Cardiac muscle cell (in vitro differentiated cells and primary cell): ENCODE results near the gene RNF32.

DNA sequence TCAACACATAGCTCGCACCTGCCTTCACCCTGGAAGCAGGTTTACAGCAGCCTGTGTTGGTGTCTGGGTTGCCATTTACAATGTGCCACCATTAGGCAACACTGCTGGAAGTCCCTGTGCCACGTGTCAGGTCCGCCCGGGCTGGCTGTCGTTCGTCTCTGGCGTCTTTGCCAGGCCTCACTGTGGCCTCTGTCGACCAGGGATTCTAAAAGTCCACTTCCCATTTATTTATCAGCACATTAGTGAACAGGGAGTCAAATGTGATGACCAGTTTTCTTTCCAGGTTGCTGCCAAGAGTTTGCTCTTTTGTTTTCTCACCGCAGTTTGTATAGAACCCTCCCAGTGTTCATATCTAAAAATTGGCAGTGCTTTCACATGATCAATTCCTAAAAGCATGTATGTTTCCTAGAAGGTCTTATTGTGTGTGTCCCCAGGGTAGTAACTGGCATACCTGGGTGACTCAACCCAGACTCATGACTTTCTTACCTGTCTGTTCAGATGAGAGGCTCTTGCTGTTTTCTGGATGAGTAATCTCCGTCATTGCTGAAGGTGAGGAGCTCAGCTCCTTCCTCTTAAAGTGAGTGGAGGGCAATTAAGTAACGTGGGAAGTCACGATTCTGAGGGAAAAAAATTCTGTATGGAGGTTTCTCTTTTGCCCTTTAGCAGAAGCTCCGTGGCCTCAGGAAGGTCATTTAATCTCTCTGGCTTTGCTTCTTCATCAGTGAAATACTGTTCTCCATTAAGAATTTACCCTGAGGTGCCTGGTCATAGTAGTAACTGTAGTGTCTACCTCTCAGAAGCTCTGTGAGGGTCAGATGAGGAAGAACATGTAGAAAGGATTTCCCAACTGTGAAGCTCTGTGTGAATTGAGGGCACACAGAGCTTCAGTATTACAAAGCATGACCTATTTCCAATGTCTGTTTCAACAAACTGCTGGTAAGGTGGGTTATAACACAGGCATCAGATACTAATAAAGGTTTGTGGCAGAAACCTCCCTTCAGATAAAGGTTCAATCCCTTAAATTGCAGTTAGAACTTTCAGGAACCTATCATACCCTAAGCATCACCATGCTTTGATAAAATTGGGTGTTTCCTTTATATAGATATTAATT lies 9.5 kb downstream of the INSIG1 start:
- RAMPAGE, long total RNA = no peak
- RRBS = no CpG with 5 or more reads among the region's 13 CpGs

- RAMPAGE, long total RNA = no peak
- RRBS = no CpG with 5 or more reads among the region's 7 CpGs
Observed at GRCh38 chr7:155308236-155308685, 10.6 kb downstream of the INSIG1 start.

DNA sequence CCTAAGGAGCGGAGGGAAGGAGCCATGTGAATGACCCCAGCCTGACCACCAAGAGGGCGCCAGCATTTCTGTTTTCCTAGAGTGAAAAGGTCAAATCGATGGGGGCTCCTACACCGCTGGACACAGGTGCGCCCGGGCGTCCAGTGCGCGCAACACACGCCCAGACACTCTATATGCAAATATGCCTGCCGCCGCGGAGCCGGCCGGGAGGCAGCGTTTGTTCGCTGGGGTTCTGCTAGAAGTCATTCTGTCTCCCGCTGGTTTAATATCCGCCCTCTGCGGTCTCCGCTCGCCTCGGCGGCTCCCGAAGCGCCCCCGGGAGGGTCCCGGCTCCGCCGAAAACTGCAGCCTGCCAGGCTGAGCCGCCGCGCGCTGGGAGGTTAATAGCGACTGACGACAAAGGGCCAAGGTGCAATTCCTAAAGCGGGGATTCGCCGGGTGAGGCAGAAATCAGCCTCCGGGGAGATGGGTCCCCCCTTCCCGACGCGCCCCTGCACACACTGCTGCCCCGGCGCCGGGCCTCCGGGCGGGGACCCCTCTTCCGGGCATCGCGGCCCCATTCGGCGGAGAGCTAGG lies 8.9 kb downstream of the EN2 start:
- RAMPAGE, long total RNA = no peak
- RRBS = 3% methylated on average over 35 of the region's 53 CpGs

- RAMPAGE, long total RNA = no peak
- RRBS = no CpG with 5 or more reads among the region's 26 CpGs
Observed at GRCh38 chr7:155576554-155577207, 30.3 kb upstream of the CNPY1 start.

DNA sequence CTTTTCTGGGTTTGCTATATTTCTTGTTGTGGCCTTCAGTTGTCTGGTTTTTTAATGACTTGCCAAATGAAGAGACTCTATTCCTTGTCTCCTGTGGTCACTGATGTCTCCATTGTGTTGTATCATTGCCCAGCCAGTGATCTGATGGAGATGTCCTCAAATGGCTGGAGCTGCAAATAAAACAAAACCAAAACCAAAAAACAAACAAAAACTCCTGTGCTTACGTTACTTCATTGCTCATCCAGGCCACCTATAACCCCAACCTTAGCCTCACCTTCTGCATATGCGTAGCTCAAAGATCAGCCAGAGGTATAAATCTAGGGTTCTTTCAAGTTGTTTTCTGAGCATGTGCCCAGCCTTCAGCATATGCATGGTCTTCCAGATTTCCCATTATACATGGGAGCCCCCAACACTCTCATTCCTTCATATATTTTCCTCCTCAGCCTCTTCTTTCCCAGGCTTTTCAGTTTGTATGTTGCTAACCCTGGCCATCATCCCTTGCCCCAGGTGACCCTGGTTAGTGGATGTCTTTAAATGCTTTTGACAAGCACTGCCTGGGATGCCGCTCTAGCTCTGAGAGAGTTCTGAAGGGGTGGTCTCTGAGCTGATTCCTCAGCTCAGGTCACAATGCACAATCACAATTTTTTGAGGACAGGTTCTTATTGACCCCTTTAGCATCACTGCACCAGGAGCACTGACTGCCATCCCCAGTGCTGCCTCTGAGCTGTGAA lies 5.3 kb downstream of the RBM33 start:
- RAMPAGE, long total RNA = no peak
- RRBS = no CpG with 5 or more reads among the region's 3 CpGs

GRCh38 chr7:155804163-155804809 lies 8.0 kb downstream of the SHH start:
- RAMPAGE, long total RNA = no peak
- RRBS = 3% methylated on average over 17 of the region's 41 CpGs

DNA sequence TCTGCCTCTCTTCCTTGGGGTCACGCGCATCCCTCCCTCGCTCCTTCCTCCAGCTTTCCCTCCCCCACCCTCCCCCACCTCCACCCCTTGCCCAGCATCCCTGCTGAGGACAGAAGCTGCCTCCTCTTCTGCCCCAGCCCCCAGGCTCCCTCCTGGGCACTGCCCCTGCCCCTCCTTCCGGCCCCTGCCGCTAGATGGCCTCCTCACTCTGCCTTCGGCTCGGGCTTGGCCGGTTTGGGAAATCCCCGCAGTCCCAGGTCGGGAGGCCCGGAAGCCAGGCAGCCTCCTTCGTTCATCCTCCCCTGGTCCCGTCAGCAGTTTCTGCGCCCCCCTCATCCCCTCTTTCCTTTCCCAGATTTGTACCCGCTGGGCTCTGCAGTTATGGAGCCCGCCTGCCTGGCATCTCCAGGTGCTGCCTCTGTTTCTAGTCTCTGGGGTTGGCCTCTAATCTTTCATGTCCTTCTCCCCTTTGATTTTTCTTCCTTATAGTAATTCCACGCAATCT lies 3.0 kb upstream of the SHH start:
- RAMPAGE, long total RNA = no peak
- RRBS = 3% methylated on average over 8 of the region's 17 CpGs

DNA sequence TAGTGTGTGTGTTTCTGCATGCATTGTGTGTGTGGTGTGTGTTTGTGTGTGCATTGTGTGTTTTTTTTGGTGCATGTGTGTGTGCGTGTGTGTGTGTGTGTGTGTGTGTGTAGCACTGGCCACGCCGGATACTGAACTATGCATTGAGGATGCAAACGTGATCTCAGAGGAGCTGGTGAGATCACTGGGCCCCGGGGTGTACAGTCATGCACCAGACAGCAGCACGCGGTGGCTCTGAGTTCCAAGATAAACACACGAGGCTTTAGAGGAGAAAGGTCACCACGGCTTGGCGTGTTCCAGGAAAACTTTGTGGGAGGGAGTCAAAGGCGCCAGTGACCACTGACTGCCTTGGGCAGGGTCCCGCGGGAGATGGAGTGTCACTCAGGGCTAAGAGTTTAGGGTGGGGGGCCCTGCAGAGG lies 106.7 kb upstream of the SHH start:
- RAMPAGE, long total RNA = no peak
- RRBS = 26% methylated on average over 3 of the region's 13 CpGs

DNA sequence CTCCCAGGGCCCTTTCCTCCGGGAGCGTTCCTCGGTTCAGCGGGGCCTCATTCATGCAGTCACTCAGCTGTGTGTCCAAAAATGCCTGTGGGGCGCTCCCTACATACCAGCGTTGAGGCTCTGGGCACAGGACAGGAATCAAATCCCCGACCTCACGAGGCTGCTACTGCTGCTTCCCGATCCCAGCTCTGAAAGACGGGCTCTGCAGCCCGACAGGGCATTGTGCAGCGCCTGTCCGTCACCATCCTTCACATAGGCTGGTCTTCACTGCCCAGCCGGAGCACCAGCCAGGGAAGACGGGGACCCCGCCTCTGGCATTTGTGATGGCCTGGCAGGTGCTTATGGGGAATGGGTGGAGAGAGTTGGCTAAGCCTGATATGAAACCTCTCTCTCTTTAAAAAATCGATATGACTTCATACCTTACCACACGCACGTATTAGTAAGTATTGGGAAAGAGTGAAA lies 110.0 kb upstream of the SHH start:
- RAMPAGE, long total RNA = no peak
- RRBS = 27% methylated on average over 1 of the region's 19 CpGs

DNA sequence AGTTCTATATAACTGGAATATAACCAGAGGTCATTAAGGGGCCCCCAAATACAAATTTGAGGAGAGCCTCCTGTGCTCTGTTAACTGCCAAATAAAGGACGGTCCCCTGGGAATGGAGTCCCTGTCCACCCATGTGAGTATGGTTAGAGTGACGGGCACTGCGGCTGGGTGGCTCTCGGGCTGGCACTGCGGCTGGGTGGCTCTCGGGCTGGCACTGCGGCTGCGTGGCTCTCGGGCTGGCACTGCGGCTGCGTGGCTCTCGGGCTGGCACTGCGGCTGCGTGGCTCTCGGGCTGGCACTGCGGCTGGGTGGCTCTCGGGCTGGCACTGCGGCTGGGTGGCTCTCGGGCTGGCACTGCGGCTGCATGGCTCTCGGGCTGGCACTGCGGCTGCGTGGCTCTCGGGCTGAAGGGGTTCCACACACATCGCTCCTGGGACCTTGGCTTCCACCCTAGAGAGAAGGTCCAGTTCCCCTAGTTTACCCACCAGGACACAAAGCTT lies 292.8 kb upstream of the RNF32 start:
- RAMPAGE, long total RNA = no peak
- RRBS = no CpG with 5 or more reads among the region's 25 CpGs

DNA sequence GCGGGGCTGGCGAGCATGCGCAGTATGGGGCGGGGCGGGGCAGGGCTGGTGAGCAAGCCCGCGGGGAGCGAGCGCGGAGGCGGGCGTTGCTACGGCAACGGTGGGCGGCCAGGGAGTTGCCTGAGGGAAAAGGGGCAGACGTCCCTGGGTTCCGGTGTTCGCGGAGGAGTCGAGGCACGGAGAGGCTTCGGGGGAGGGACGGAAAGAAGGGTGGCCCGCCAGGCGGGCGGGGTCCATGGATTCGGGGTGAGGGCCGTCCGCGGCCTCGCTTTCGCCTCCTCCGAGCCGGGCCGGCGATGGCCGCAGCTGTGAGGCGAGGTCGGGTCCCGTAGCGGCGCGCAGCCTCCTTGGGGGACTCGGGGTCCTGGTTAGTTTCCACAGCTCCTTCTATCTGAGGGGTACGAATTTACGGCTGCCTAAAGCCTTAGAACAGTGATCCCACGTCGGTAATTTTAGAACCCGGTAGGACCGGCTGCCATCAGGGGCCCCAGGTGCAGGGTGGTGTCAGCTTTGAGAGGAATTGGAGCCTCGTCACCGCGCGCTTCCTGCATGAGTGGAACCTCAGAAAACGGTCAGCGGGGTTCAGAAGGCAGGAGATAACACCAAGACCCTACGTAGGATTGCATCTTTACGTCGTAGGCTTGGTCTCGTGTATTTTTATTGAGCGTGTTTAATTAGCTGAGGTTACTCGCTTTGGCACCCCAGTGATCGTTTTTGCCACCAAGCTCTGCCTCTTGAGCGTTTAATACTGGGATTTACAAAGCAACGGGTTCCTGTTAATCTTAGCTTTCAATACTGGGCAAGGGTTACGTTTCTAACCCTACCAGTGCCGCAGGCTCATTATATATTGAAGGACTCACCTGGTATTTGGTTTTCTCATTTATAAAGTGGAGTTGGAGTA lies at the start of gene RNF32:
RNF32 (plus strand) TSS at position 137 of the 901 bp plus-strand sequence.
- RAMPAGE, long total RNA = start-site peak on the plus strand centred at position 55 of the sequence, 44 bp wide, 21 and 10 reads in 2 replicates
- RRBS = no CpG with 5 or more reads among the region's 67 CpGs

- RAMPAGE, long total RNA = no peak
- RRBS = 44% methylated on average over 15 of the region's 49 CpGs
Observed at GRCh38 chr7:156948641-156949289, 747 bp upstream of the NOM1 start.

DNA sequence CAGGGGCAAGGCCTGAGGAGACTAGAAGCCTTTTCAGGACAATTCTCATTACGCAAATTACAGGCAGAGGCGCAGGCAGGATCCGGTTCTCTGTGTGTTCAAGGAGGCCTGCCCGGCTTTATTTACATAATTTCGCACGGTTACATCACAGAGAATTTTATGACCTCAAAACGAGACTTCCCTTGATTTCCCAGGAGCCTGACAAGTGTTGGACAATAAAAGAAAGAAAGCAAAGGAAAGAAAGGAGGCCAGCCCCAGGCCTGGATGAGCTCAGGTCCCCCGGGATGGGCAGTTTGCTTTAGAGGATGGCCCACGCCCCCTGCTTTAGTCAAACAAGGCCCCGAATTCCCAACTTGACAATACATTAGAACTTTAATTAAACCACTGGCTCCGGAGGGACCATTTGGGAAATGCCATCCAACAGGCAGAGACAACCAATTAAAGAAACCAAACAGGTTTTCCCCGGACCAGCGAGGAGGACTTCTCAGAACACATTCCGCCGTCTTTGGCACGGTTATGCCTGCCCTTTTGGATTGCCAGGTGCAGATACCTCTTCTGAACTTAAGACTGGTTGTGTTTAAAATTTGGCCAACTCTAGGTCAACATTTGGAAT lies 2.9 kb downstream of the MNX1 start:
- RAMPAGE, long total RNA = no peak
- RRBS = 5% methylated on average over 4 of the region's 16 CpGs

DNA sequence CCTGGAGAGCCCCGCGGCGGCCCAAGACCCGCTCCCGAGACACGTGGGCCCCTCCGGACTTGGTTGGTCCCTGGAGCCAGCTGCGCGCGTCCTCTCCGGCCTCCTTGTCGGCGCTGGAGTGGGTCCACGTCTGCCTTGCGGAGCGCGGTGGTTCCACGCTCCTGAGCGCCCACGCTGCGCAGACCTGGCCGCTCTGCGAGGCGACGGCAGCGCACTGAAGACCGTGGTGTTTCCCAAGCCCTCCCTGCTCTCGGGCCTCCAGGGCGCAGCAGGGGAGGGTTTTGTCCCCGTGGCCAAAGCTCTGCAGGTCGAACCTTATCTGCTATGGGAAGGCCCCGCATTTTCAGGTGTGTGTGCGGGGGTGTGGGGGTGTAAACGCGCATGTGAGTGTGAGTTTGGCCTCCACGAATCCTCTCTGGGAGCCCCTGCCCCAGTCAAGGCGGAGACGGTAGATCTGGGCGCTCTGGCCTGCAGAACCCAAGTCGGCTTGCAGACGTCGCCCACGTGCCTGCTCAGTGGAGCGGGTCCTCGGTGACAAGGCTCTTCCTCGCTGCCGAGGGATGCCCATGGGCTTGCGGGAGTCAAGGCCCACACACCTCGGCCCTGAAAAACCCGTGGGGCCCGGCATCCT lies 613 bp upstream of the MNX1 start:
- RAMPAGE, long total RNA = no peak
- RRBS = 2% methylated on average over 11 of the region's 51 CpGs

- RAMPAGE, long total RNA = no peak
- RRBS = no CpG with 5 or more reads among the region's 11 CpGs
Observed at GRCh38 chr7:157240317-157241008, 96.3 kb upstream of the DNAJB6 start.

DNA sequence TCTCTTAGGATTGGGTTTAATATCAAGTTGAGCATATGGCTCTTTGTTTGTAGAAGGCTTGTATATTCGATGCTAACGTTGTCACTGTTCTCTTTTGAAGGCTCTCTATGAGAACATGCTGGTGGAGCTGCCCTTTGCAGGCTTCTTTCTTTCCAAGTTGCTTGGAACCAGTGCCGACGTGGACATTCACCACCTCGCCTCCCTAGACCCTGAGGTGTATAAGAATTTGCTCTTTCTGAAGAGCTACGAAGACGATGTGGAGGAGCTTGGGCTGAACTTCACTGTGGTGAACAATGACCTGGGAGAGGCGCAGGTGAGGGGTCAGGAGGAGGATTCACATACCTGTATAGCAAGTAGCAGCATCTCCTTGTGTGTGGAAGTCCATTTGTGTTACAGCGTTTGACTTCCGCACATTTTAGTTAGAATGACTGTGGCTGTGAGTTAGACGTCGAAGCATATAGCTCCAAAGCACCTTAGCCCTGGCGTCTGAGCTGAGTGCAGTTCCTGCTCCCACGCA lies 88.5 kb upstream of the DNAJB6 start:
- RAMPAGE, long total RNA = no peak
- RRBS = no CpG with 5 or more reads among the region's 14 CpGs

- RAMPAGE, long total RNA = no peak
- RRBS = no CpG with 5 or more reads among the region's 9 CpGs
Observed at GRCh38 chr7:157263831-157264499, 72.8 kb upstream of the DNAJB6 start.

- RAMPAGE, long total RNA = no peak
- RRBS = 35% methylated on average over 7 of the region's 31 CpGs
Observed at GRCh38 chr7:157282109-157283035, 54.4 kb upstream of the DNAJB6 start.

DNA sequence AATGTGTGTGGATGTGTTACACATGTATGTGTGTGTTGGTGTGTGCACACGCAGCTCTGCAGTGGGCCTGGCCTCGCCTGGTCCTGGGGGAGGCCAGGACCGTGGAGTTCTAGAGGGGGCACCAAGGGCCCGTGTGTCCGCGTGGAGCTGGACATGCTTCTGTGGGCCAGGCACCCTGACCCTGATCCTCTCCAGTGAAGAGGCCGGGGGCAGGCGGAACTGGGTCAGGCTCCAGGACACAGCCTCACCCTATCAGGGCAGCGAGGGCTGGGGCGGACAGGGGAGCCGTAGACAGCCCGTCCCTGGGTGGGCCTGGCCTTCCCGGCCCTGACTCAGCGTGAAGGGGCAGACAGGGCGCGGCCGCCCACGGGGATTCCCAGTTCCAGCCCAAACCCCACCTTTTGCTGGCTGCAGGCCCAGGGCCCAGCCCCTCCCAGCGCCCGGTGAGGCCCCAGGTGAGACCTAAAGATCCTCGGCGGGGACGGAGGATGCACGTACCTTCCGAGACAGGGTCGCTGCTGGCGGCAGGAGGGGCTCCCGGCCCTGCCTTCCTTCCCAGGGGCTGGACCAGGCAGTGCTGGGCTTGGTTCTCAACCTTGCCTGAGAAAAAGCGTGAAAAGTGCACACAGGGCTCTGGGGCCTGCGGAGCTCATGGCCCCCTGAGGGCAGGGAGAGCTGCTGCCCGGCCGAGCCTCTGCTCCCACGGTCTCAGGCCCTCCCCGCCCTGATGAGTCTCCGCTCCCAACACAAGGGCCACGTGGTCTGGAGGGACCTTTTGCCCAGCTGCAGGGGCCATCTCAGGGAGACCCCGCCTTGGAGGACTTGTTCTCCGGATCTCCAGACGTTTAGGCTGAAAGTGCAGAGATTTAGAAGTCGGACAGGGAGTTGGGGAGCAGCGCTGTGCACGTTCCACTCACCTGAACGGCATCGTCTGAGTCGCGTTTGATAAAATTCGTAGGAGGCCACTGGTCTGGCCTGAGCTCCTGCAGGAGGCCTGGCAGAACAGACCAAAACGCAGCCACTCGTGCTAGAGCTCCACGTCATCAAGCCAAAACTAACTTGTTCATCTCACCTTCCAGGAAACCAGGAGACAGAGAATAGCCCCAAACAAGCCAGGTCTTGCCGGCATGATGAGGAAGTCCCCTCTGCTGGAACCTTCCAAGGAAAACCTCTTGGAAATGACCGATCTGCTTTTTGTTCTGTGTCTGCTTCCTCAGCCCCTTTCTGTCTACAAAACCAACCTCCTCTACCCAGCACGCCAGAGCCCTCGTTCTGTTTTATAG lies 43.8 kb upstream of the DNAJB6 start:
- RAMPAGE, long total RNA = no peak
- RRBS = 30% methylated on average over 7 of the region's 54 CpGs

GRCh38 chr7:157365109-157365790 lies 28.4 kb downstream of the DNAJB6 start:
- RAMPAGE, long total RNA = no peak
- RRBS = no CpG with 5 or more reads among the region's 12 CpGs